Placental epithelial cell (primary cell): Measurements from ENCODE around the genes MATCAP1 and EXOC3L1.

- CAGE, long polyA plus RNA = no peak
These were observed 544.5 kb downstream of the CDH8 start for GRCh38 chr16:61491811-61492117.

- CAGE, long polyA plus RNA = no peak
These were observed 163.4 kb downstream of the CDH8 start for GRCh38 chr16:61872752-61873224.

DNA sequence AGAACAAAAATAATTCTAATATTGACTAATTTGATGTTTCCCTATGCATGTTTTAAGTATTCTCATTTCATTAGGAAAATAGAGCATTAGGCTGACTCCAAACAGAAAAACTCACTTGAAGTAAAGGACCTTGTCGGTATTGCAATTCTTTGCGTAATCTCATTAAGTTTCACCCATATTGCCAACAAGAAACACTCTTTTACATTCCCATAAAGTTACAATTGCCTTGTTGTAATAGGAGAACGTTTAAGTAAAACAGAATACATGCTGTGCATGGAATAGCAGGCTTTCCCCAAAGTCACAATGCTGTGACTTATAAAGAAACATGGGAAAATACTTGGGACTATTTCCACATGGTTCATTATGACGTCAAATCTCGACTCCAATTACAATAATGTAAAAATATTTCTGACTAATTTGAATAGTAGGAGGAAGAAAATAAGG is 52.9 kb downstream of the CDH11 start:
- CAGE, long polyA plus RNA = no peak

GRCh38 chr16:65071325-65072278 is 50.3 kb downstream of the CDH11 start:
- CAGE, long polyA plus RNA = no peak

DNA sequence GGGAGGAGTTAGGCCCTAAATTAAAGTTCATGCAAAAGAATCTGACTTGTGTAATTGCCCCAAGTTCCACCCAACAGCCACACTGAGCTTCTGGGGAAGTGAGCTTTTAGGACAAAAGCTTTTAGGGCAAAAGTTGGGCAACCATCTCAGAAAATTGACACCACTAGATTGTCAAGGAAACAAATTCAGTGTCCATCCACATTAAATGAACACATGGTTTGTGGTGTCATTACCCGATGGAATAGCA is 613.0 kb upstream of the CDH11 start:
- CAGE, long polyA plus RNA = no peak

- CAGE, long polyA plus RNA = no peak
These were observed 2.5 kb downstream of the CDH5 start for GRCh38 chr16:66368886-66369557.

- CAGE, long polyA plus RNA = no peak
These were observed 36.3 kb downstream of the TK2 start for GRCh38 chr16:66513579-66514085.

GRCh38 chr16:66521575-66522646 is 28.0 kb downstream of the TK2 start:
- CAGE, long polyA plus RNA = no peak

GRCh38 chr16:66739829-66740415 is 11.5 kb downstream of the DYNC1LI2 start:
- CAGE, long polyA plus RNA = no peak

DNA sequence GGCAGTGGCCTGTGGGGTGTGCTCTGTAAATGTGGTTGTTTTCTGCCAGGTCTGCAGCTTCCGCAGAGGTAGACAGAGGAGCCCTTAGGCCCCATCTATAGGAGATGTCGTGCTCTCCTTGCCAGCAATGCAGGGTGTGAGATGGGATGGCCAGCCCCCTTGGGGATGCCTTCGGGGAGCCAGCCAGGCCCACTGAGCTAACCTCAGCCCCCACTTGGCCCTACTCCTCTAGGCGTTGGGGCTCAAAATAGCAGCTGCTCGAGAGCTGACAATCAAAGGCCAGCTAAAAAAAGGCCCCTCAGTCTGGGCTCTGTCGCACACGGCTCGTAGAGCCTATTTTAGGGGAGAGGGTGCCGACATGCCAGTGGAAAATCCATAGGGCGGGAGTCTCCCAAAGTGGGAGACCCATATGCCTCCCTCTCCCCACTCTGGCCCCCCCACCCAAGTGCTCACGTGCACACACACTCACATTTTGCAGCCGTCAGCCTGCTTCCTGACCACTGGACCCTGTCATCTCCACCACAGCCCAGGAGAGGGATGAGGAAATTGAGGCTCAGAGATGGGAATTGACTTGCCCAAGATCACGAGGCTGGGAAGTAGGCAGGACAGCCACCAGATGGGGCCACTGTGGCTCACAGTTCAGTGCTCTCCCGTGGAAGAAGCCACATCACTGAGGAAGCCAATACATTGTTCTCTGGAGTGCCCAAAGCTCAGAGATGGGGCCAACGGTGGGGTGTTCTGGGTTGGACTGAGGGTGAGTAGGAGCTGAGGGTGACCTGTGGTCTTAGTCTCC is 15.7 kb downstream of the CDH16 start:
- CAGE, long polyA plus RNA = no peak

- CAGE, long polyA plus RNA = no peak
These were observed 572 bp downstream of the RRAD start for GRCh38 chr16:66924529-66925396.

DNA sequence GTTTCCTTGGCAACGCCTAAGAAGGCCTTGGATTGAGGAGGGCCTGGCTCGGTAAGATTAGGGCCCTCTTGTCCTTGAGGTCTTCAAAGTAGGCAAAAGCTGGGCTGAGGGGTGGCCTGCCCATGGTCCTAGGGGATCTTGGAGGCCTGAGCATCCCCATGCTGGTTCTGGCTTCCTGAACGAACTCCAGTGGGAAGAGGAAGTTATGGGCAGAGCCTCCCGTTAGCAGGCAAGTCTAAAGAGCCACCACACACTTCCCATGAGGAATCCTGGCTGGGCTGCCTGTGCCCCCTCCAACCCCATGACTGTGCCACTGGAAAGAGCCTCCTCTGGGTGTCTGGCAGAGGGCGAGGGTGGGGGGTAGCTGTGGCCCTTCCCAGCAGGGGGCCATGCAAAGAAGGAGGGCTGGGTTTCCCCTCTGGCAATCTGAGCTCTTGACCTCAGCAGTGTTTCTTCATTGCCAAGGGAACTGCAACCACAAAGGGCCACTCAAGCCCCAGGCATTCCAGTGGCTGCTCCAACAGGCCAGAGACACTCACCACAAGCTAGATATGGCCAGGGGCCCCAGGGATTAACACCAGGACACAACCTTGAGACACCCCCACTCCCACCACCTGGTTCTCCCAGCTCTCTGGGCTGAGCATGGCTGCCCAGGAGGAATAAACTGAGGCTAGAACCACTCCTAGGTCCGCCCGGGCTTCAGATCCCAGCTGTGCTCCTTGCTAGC is 1.6 kb upstream of the RRAD start:
- CAGE, long polyA plus RNA = no peak

DNA sequence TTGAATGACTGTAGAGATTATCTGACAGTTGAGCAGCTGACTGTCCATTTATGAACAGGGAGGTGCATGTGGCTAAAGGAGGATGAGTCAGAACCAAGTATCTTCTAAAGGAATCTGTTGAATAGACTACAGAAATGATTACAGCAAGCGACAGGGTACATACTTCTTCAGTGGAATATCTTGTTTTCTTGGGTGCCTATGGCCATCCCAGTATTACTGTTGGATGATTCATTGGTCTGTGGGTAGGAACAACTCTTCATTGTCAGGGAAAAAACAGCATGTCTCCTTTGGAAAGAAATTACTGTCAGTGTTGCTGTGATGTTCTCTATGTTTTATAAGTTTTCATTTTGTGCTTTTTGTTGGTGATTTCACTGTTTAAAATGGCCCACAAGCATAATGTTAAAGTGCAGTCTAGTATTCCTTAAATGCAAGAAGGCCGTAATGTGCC is 26.9 kb downstream of the CBFB start:
- CAGE, long polyA plus RNA = no peak

DNA sequence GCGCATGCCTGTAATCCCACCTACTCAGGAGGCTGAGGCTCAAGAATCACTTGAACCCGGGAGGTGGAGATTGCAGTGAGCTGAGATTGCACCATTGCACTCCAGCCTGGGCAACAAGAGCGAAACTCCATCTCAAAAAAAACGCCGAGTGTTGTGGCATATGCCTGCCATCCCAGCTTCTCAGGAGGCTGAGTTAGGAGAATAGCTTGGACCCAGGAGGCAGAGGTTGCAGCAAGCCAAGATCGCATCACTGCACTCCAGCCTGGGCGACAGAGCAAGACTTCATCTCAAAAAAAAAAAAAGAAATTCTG is 40.1 kb downstream of the CBFB start:
- CAGE, long polyA plus RNA = no peak

- CAGE, long polyA plus RNA = no peak
These were observed 482 bp downstream of the B3GNT9 start for GRCh38 chr16:67150254-67150778.

- CAGE, long polyA plus RNA = no peak
These were observed 826 bp upstream of the HSF4 start for GRCh38 chr16:67163485-67164353.

- CAGE, long polyA plus RNA = no peak
These were observed 6.3 kb downstream of the MATCAP1 start for GRCh38 chr16:67177392-67177855.

DNA sequence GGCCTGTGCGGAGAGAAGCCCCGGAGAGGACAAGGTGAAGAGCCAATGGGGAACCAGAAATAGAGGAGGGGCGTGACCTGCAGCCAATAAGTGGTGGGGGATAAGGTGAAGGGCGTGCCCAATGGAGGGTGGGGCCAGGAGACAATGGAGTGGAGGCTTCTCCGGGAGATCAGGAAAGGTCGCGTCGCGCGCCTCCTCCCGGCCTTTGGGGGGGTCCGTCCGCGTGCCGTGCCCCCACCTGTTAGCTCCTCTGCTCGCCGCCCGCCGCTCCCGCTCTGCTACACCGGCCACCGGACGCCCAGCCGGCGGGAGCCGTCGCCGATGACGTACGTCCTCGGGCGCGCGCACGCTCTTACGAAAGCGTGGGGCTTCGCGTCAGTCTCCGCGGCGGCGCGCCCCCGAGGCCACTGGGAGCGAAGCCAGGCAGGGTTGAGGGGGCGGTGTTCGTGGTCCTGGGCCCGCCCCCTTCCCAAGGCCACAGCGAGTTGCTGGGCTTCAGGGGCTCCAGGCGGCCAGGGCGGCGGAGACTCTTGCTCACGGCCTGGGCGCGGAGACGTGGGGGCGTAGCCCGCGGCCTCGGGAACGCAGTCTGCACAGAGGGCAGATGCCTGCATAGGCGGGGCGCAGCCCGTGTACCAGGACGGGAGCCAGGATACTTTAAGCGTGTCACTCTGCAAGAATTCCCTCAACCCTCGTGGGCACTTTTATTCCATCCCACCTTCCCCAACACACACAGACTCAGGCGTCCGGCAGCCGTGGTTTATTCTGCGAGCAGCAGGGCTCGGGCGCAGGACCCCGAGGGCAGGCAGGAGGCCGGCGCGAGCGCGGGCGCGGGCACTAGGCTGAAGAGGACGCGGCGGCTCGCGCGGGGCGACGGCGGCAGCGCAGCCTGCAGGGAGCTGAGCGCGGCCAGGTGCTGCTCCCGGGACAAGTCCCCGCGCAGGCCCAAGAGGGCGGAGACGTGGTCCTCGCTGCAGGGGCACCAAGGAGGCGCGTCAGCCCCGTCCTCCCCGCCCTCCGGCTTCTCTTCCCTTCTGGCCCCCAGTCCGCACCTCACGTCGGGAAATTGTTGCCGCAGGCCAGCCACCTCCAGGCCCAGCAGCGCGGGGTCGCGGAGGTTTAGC is at the start of gene MATCAP1:
MATCAP1 (minus strand) TSS at position 330 of the 1,124 bp plus-strand sequence.
- CAGE, long polyA plus RNA = no peak

- CAGE, long polyA plus RNA = no peak
These were observed at the start of gene EXOC3L1 for GRCh38 chr16:67189657-67190483. TSS of gene EXOC3L1 (minus strand) at chr16:67190136.

DNA sequence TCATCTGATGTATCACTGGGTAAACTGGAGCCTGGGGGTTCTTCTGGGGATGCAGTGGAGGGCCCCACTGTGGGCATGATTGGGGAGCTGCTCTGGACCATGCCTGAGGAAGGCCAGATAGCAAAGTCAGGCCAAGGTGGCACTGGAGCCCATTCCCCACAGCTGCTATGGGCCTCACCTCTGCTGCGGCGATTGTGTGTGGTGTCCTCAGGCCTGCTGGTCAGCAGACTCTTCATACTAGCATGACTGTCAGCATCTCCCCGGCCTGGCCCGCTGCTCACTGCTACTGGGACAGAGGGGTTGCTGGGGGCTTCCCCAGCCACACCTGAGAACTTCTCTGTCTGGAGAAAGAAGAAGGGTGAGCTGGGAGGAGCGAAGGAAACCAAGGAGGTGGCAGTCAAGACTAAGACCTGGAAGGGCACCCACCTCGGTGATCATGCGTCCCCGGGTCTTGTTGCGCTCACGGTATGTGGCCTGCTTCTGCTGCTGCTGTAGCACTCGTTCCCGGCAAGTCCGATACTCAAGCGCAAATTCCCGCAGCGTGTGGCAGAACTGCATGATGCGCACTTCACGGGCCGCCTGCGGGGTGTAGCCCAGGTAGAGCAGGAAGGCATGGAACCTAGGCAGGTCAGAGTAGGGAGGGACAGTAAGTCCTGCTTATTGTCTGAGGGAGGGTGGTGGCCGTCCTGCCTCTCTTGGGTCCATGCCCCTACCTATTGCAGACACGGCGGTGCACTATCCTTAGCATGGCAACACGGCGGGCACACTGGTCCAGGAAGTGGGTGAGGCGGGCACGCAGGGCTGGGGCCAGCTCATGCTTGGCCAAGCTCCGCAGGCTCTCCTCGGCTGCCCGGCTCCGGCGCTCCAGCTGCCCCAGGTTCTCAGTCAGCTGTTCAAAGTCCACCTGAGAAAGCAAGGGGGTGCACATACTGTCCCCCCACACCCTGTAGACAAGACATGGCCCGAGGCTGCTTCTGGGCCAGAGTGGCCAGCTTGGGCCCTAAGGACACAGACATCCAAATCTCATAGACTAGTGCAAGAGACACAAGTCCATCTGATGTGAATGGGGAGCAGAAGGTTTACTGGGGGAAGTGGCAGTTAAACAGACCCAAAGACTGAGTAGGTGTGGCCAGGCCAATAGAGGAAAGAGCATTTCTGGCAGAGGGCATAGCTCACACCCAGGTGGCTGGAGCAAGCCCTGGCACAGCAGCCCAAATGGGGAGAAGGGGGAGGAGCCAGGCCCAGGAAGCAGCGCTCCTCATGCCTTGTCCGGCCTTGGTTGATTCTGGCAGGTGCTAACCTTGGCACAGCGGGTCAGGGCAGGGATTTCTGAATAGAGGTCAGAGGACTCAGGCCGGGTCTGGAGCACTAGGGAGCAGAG is 3.4 kb downstream of the TMEM208 start:
- CAGE, long polyA plus RNA = no peak